Mesenchymal stem cell of the bone marrow (primary cell): ENCODE measurements around the gene TARBP2.

GRCh38 chr12:53071702-53072151 lies 7.5 kb downstream of the SPRYD3 start:
- CAGE, long polyA plus RNA = no peak

- CAGE, long polyA plus RNA = no peak
Measured at GRCh38 chr12:53095967-53096897, 1.2 kb upstream of the IGFBP6 start.

DNA sequence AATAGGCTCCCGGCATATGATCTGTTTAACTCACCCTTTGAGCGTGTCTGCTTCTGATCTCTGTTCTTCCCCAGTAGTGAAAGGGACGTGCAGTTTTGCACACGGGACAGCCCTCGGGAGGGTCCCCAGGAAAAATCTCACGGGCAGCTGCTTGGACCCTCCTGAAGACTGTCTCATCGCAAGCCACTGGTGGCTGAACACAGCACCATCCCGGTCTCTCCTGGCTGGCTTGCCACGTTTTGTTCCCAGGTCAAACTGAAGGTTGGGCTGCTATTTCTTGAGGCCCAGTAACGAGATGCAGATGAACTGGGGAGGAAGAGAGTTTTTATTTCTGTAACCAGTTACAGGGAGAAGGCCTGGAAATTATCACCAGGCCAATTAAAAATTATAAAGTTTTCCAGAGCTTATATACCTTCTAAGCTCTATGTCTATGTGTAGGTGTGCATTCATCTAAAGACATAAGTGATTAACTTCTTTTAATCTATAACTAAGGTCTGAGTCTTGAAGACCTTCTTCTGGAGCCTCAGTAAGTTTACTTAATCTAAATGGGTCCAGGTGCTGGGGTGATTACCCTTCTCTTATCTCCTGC lies 10.1 kb downstream of the SOAT2 start:
- CAGE, long polyA plus RNA = no peak

GRCh38 chr12:53115231-53115991 lies 12.1 kb downstream of the SOAT2 start:
- CAGE, long polyA plus RNA = no peak

GRCh38 chr12:53220102-53220565 lies 11.9 kb downstream of the RARG start:
- CAGE, long polyA plus RNA = no peak

DNA sequence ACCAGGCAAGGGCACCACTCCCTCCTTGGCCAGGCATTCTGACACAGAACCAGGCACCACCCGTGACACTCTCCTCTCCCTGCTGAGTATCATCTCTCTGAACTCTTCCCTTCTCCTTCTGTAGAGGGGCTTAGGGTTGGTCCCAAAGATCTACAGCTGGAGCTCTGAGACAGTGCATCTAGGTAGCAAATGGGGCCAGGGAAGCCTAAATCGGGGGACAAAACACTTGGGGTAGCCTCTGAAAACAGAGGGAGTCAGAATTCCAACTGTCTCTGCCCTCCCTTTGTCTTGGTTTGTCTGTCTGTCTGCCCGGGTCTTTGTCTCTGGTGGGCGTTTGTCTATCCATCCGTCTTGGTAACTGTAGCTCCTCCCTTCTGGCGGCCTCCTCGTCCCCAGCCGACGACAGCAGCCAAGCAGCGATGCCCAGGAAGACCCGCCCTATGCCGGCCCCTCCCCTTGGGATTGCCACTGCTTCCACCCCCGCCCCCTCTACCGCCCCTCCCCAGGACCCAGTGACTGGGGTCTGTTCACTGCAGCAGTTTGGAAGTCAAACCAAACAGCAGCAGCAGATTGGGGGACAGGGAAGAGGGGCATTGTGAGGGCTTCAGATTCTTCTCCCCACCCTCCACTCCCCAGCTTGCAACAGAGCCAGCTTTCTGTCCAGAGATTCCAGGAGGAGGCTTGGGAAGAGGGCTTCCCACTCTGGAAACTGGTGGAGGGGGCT lies 2.2 kb upstream of the RARG start:
- CAGE, long polyA plus RNA = no peak

DNA sequence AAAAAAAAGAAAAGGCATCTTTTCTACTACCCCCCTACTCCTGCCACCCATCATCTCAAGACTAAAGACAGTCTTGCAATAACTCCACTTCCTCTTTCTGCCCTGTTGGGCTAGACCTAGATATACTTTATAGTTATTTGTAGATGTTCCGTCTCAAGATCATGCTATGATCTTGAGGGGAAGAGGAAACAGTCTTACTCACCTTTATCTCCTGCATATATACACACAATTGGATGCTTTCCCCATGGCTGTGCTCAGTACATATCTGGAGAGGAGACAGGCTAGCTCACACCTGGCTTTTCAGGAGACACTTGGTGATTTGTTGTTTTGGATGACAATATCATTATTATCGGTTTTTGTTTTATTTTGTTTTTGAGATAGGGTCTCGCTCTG lies 4.2 kb downstream of the MFSD5 start:
- CAGE, long polyA plus RNA = no peak

DNA sequence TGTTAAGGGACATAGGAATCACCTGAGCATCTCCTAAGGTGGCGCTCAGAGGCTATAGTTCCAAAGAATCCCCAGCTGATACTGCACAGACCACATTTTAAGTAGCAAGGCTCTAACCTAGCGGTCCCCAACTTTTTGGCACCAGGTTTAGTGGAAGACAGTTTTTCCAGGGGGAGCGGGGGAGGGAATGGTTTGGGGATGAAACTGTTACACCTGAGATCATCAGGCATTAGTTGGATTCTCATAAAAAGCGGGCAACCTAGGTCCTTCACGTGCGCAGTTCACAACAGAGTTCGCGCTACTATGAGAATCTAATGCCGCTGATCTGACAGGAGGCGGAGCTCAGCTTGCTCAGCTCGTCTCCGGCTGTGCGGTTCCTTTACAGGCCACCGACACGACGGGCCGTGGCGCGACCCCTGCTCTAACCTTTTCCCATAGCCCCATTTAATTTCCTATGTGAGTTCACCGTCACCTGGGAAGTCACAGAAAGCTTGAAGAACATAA lies 2.6 kb upstream of the AAAS start:
- CAGE, long polyA plus RNA = no peak

DNA sequence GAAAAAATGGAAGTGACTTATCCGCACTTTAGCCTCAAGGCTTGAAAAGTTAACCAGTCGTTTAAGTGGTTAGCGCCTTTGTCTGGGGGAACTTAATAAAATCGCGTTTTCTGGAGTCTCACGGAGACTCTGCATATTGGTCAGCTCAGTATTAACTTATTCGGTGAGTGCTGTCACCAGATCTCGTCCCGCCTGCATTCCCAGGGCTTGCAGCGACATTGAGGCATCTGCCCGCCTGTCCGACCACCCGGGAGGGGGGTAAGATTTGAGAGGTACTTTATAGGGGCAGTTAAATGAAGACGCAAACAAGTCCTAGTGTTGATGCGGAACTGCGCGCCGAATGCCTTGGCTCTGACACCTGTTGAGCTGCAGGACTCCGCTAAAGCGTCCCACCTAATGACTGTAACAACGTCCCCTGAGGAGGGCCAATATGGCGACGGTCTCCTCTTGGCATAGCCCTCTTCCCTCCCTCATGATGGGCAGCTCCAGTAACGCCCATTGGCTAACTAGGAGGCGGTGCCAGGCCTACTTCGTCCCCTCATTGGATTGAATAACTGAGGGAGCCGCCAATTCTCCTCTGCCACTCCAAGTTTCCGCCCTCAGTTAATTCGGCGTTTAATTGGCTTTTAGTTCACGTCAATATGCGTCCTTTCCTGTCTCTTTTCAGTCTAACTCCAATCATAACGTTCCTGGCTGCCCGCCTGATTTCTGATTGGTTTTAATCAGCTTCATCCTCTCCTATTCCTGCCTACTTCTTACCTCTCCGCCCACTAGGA lies 764 bp upstream of the SP1 start:
- CAGE, long polyA plus RNA = no peak

- CAGE, long polyA plus RNA = no peak
Measured at GRCh38 chr12:53415313-53415575, 8.4 kb upstream of the AMHR2 start.

GRCh38 chr12:53481512-53482121 lies 17.6 kb downstream of the MAP3K12 start:
- CAGE, long polyA plus RNA = no peak

GRCh38 chr12:53500868-53501964 lies at the start of gene TARBP2:
Gene TARBP2 (plus strand): TSS chr12:53501283.
- CAGE, long polyA plus RNA = no peak

DNA sequence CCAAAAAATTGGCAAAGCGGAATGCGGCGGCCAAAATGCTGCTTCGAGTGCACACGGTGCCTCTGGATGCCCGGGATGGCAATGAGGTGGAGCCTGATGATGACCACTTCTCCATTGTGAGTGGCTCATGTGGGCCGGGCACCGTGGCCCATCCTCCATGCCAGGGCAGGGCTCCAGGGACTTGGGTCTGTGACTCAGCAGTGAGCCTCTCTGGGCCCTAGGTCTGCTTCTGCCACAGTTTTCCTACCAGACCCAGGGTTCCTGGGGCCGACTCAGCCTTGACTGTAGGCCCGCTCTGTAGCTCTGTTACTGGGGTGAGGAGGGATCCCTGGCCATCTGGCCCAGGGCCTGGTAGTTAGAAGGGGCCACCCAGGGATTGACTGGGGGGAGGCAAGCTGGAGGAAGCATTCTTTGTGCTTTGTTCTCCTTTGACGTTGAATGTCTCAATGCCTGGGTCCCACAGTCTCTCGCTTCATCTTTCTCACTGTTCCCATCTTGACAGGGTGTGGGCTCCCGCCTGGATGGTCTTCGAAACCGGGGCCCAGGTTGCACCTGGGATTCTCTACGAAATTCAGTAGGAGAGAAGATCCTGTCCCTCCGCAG lies 2.0 kb downstream of the NPFF start:
- CAGE, long polyA plus RNA = no peak

DNA sequence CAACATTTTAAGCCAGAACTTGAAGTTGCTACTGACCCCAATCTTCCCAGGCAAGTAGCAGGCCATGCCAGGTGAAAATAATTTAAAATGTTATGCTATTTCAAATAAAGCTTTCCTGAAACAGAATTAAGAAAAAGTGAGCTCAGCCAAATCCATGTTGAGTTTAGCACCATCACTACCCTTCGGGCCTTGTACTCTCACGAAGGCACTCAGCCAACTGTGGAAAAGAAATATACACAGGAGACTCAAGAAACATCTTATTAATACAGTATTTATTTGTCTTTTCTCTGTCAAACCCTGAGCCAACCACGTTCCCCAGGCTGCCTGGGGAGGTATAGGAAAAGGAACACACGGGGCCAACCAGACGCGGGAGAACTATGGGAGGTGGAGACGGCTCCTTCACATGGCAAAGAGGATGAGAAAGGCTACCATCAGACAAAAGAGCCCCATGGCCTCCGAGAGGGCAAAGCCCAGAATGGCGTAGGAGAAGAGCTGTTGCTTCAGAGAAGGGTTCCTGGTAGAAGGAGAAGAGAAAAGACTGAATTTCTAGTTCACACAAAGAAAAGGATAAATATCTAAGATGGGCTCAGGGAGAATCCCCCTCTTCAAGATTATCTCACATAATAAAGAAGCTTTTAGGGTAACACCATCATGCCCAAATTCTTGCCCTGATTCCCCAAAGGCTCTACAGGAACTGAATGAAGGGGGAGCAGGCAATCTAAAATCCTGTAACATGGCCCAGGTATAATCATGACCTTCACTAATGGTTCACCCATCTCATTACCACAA lies 10.8 kb downstream of the ATP5MC2 start:
- CAGE, long polyA plus RNA = no peak

DNA sequence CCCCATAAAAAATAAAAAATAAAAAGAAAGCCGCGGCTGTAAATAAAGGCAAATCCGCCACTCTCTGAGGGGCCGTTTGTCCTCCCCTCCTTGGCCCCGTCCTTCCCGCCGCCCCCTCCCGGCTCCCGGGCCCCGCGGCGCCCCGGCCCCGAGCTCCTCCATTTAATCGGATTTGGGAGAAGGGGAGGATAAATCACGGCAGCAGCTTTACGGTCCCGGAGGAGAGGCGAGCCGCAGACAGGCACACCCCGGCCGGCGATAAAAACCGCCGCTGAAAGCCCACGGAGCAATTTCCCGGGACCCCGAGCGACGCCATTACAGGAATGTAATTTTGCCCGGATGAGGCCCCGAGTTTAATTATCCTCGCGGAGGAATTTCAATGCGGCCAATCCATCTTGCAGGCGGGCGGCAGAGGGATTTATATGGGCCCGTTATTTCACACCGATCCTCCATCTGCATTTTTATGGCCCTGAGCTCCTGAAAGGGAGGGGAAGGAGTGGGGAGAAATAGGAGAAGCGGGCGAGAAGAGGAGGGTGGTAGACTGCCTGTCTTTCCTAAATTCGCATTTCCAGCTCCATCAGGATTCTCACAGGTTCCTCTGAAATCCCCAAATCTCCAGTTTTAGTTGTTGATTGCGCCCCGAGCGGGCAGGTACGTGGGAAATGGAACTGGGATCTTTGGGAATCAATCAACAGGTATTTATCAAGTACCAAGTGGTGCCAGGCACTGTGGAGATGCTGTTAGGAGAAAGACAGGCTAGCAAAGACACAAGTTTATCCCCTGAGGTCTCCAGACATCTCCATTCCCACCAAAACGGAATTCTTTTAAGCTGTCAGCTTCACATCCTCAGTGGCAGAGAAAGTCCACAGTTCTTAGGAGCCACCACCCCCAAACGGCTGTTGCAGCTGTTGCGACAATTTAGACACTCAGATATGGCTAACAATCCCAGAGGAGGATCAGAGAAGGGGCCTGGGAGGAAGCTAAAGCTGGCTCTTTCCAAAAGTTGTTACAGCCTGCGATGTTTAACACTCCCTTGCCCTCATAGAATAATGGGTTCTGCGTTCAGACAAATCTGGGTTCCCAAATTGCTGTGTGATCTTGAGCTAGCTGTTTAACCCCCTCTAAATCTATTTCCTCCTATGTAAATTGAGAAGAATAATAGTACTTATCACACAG lies 1.6 kb upstream of the ATP5MC2 start:
- CAGE, long polyA plus RNA = no peak

GRCh38 chr12:53746445-53746931 lies 19.2 kb upstream of the CALCOCO1 start:
- CAGE, long polyA plus RNA = no peak

- CAGE, long polyA plus RNA = no peak
Measured at GRCh38 chr12:53750743-53751840, 23.8 kb upstream of the CALCOCO1 start.

DNA sequence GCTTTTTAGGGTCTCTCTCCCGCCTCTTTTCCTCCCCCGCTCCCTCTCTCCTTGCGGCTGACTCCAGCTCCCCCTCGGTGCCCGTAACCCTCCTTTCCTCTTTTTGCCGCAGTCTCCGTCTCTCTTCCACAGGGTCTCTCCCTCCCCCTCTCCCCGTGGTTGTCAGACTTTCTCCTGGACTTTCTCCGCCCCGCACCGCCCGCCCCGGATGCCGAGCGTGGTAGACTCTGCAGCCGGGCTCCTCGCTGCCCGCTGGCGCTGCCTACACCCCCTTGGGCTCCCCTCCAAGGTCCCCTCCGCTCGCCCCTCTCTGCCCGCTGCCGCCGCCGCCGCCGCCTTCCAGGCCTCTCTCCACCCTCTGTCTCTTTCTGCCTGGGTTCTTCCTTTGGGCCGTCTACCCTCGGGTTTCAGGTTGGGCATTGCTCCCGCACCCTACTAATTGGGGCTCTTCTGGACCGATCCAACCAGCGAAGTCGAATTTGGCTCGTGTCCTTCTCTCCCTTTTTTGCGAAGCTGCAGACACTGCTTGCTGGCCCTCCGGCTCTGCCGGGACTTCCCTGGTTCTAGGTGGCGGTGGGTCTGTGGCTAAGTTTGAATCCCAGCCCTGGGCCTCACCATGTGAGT lies 24.7 kb upstream of the CALCOCO1 start:
- CAGE, long polyA plus RNA = no peak

DNA sequence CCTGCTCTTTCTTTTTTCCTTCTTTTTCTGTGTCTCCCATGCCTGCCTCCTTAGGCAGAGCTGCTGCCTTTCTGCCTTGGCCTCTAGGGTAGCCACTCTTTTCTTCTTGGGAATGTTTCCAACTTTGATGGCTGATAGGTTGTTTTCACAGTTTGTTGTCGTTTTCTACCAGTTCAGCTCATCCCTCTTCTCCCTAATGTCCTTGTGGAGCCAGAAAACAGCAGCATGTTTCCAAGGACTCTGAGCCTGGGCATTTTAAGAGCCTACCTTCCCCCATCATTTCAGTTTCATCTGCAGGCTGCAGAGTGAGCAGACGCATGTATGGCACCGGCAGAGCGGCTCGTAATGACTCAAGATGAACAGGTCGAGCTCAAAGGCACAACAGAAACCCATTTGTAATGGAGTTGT lies 79.3 kb upstream of the CALCOCO1 start:
- CAGE, long polyA plus RNA = no peak

DNA sequence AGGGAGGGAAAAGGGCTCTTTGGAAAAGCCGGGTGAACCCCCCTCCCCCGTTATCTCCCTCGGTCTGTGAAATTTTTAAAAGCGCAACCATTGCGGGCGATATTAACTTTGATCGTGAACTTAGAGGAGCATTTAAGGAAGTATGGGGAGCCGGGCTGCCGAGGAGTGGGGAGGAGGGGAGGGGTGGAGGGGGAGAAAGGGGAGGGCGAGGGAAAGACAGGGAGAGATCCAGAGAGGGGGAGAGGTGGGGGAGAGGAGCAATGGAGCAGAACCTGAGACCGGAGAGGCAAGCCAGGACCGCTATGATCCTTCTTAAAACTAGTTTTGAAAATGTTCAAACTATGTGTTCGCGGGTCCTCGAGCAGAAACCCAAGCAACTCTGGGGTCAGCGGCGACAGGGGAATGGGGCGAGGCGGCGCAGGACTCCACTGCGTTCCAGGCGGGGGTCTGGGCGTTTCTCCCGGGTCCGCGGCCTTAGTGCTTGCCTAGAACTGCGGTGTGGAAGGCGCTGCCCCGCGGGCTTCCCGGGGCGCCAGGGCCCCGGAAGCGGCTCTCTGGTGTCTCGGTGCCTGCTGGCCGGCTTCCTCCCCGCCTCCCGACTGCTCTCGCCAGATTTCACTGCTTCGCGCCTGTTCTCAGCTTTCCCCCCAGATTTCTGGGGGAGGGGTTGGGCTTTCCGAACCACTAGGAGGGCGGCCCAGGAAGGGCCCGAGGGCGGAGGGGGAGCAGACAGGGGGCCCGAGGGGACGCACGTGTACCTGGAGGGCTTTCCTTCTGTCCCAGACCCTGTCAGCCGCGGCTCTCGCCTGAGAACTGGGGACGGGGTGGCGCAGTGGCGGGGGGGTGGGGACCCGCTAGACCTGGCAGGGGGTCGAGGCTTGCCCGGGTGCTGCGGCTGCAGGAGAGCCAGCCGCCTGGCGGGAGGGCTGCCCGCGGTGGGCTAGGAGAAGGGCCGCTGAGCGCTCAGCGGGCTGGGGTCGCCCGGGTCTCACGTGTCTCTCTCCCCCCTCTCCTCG lies 1.5 kb downstream of the HOXC11 start:
- CAGE, long polyA plus RNA = no peak